Tibial nerve (tissue), 3 donors: ENCODE measurements around a stretch of chr9.

- PRO-cap, result no peak
- RAMPAGE, long total RNA, 3 experiments, result no peak in any of the 3 experiments
Measured at GRCh38 chr9:87556857-87557435, 59.3 kb downstream of the DAPK1 start.

DNA sequence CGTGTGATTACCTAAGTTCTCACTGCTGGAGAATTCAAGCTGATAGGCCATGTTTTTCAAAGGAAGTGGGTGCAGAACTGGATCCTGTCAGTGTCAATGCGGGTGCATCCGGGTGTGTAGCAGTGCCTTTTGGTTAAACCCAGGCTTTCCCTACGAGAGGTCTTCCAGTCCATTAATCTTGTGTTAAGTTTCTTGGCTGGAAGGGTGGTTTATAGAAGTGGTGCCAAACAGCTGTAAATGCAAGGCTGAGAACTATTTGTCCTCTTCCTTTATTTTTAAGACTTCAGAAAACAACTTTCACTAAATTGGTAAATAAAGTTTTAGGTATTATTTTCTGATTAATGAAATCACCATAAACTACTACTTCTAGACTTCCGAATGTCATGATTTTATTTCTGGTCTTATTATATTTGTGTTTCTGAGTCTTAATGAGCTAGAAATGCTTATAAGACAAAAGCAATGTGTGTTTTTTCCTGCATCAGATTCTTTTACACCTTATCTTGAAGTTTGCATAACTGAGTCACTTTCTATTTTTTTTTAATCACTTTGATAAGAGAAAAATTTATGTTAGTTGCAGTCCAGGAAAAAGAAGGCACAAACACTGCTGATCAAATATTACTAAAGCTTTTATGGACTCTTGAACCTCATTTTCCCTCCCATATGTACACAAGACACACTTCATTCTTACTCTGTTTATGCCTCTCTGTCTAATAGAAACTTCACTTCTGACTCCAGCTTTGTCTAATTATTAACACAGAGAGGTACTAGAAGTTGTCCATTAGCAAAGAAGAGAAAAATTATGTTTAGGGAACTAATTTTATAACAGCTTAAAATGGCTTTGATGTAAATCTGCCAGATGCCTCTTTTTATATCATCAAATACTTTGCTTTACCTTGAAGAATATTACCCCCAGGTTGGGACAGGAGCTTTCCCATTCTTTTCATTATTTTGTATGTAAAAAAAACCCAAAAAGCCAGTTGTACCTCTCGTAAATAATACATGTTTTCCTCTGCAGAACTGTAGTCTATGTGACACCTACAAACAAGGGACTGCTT is 72.2 kb downstream of the DAPK1 start:
- PRO-cap, result no peak
- RAMPAGE, long total RNA, 3 experiments, result no peak in any of the 3 experiments

GRCh38 chr9:87581376-87581882 is 83.8 kb downstream of the DAPK1 start:
- PRO-cap, result no peak
- RAMPAGE, long total RNA, 3 experiments, result no peak in any of the 3 experiments

GRCh38 chr9:87644803-87645203 is 81.1 kb upstream of the CTSL start:
- PRO-cap, result no peak
- RAMPAGE, long total RNA, 3 experiments, result no peak in any of the 3 experiments

DNA sequence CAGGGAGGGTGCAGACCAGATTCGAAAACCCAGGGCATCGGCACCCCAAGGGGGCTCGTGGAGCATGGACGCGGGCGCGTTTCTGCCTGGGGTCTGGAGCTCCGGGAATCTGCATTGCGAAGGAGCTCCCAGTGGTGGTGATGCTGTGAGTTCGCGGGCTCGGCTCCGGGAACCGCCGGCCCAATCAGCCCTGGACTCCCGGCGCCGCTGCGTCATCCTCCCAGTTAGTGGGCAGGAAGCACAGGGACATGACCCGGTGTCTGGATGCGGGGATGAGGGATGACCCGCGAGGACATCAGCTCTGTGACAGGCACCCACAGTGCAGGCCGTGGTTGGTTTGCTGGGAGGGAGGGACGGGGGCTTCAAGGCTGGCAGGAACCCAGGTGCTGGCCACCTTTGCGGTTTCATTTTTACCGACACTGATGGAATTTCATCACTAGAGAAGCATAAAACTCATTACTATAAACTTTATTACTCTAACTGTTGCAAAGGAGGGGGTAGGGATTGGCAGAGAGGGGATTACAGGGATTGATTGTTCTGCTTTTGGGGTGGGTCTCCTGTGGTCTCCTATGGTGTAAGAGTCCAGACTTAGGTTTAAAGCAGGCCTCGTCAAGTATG is 1.1 kb downstream of the NXNL2 start:
- PRO-cap, result no peak
- RAMPAGE, long total RNA, 3 experiments, result no peak in any of the 3 experiments

DNA sequence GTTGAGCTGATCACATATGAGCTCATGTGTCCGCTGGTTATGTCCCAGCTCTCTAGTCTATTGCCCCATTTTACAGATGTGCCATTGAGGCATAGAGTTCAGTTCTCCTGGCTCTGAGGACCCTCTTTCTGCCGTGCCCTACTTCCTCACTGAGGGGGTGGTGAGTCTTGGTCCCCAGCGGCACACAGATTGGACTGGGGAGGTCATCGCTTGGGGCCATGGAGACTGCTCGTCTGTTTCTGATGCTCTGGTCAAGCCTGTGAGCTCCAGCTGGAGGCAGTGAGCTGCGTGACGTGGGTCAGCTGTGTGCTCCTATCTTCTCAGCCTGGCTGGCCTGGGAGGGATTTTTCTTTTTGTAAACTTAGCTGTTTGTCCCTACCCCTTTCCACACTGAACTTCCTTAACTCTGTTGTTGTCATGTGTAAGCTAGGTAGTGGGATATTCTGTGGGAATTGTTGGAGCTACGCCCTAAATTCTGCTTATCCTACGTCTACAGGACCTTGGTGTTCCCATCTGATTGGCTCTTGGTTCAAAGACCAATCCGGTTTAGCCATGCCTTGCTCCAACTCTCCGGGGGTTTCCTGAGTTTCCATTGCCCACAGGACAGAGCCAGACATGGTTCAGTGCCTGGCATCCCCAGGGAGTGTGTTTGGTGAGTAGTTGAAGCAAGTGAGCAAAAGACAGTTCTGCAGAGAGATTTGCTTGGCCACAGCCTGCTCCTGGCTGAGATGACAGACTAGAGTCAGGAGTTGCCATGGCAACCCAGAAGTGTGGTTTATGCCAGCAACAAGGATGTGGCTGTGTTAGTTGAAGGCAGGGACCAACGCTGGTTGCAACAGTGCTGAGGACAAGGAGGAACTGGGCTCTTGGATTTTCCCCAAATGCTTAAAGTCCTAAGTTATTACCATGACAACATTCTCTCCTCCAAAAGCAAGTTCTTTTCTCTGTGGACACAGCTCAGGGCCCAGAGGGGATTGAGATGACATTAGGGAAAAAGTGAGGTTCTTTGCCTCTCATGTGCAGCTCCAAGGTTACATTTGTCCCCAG is 2.5 kb downstream of the NXNL2 start:
- PRO-cap, result no peak
- RAMPAGE, long total RNA, 3 experiments, result no peak in any of the 3 experiments

DNA sequence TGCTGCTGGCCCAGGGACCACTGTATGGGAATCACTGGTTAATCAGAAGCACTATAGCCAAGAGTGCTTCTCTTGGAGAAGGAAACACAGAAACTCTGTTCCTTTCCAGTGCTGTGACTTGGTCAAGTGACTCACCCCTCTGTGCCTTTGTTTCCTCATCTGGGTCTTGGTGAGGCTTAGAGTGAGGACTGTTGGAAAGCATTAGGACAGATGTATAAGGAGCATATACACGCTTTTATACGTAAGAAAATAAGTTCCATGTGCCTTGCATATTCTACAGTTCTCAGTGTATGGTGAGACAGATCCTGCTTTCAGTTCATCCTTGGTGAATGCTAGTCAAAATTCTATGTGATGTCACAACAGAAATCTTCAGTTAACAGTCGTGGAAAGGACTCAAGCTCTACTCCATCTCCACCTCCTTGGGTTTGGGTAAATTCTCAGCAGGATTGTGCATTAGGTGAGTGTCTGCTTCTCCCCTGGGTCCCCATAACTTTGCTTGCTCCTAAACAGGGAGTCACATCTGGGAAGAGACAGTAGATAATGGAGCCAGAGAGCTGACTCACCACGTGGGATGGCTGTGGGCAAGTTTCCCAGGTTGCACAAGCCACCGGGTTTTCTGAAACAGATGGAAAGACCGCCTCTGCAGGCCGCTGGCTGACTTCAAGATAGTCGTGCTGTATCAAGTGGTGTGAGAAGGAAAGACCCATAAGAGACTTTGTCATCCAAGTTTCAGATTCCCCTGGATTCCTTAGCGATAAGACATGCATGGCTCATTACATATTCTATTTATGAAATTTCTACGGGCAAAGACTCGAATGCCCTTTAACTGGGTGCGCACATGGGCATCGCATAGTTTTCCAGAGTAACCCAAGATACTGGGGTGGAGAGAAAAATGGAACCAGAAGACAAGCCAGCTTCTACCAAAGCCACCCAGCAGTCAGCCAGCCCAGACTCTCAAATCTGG is 117.1 kb downstream of the NXNL2 start:
- PRO-cap, result no peak
- RAMPAGE, long total RNA, 3 experiments, result no peak in any of the 3 experiments

DNA sequence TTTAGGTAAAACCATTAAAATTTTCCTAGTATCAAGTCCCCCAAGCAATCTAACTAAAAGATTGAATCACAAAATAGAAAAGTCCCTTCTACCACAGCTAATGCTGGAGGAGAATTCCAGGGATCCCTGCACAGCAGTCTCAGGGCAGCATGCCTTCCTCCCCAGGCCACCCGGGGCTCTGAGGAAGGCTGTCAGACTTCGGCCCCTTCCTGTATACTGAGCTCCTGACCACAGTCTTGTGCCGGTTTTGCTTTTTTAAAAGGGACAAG is 211.7 kb downstream of the NXNL2 start:
- PRO-cap, result no peak
- RAMPAGE, long total RNA, 3 experiments, result no peak in any of the 3 experiments

DNA sequence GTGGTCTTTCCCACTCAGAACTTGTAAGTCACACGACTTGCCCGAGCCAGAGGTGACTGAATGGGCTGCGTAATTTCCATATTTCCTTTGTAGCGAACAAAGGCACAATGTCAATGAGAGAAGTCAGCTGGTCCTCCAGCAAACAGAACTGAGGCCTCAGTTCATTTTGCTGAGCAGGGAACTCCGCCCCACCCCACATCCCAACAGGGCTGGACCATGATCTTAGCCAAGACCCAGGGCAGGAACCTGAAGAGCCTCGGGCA is 30.6 kb downstream of the S1PR3 start:
- PRO-cap, result no peak
- RAMPAGE, long total RNA, 3 experiments, result no peak in any of the 3 experiments

DNA sequence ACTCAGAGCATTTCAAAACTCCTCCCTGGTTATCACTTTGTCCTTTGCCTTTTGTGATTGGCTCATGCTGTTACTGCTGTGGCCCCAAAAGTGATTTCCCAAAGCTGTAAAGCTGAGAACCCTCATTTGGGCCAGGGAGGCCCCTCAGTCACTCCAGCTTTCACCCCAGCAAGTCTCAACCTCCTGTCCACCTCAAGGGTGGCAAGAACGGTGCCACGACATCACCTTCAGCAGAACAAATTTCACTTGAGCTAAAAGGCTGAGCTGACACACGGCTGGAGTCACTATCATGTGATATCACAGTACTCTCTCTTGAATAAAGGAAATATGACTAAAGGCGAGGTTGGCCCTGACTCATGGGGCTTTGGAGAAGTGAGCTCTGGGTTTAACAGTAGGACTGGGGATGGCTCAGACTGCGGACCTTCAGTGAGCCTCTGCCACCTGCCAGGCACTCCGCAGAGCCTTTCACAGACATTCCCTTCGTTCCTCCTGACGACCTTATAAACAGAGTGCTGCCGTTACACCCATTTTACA is 25.1 kb downstream of the SHC3 start:
- PRO-cap, result bidirectional peak, plus-strand start at position 394 of the sequence, minus-strand start at position 237 of the sequence
- RAMPAGE, long total RNA, 3 experiments, result no peak in any of the 3 experiments

DNA sequence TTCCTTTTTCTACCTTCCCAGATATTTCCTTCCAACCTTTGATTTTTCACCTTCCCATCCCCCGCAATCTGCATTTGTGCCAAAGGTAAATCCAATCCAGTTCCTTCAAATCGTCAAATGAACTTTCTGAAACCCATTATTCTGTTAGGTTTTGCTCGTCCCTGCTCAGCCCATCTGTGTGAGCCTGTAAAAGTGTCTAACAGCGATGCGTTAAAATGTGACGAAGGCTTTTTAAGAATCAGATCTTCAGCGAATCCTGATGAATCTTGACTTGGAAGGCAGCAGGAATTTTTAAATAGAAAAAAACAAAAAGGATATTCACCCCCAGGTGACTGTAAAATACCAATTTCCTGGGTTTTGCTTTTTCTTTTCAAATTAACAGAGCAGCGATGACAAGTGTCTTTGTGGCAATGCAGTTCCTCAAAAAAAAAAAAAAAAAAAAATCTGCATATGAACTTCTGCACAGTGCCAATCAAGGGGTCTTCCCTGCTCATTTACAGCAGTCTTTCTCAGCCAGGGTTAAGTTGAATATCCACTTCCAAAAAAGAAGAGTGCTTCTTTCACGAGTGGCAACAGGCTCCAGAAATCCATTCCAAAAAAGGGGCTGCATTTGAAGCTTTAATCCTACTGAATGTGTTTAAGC is 419 bp upstream of the SHC3 start:
- PRO-cap, result no peak
- RAMPAGE, long total RNA, 3 experiments, result no peak in any of the 3 experiments

DNA sequence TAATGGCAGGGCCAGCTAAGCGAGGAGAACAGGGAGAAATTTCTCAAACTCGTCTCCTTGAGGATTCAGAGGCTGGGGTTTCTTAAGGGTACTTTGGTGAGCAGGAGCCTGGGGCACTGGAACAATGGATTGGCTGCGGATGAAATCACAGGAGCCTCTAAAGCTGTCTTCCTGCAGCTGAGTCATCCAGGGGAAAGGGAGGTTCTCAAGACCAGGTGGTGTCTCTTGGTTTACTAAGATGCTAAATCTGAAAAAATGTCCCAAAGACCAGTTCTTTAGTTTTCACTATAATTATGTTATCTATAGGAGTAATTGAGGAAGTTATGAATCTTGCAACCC is 63.5 kb upstream of the CKS2 start:
- PRO-cap, result no peak
- RAMPAGE, long total RNA, 3 experiments, result no peak in any of the 3 experiments

GRCh38 chr9:89317691-89318312 is 498 bp upstream of the SECISBP2 start:
- PRO-cap, result no peak
- RAMPAGE, long total RNA, 3 experiments, result no peak in any of the 3 experiments

DNA sequence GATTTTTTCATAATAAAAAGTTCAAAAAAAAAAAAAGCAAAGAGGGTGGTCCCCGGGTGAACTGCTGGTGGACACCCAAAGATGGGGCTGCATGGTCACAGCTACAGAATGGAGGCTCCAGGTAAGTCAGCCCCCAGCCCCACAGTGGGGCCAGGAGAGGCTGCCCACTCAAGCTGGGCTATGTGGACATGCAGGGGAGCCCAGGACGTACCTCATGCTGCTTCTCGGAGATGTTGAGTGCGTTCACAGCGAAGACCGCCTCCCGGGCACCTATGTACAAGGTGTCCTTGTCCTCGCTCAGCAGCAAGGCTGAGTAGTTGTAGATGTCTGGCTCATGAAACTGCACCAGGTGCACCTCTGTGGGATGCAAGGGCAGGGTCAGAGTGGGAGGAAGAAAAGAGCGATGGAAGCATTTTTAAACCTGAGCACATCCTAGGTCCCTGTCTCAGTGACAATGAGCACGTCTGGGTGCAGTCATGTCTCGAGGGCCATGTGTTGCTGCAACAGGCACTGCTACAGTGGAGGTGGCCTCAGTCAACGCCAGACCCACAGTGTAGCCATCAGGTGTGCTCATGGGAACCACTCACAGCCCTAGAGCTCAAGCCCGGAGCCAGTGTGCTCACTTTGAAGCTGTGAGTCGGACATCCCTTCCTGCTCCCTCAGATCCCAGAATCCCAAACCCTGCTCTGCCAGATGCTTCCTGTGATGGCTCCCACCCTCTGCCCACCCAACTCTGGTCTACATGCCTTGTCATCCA is 84.5 kb downstream of the SECISBP2 start:
- PRO-cap, result no peak
- RAMPAGE, long total RNA, 3 experiments, result no peak in any of the 3 experiments

DNA sequence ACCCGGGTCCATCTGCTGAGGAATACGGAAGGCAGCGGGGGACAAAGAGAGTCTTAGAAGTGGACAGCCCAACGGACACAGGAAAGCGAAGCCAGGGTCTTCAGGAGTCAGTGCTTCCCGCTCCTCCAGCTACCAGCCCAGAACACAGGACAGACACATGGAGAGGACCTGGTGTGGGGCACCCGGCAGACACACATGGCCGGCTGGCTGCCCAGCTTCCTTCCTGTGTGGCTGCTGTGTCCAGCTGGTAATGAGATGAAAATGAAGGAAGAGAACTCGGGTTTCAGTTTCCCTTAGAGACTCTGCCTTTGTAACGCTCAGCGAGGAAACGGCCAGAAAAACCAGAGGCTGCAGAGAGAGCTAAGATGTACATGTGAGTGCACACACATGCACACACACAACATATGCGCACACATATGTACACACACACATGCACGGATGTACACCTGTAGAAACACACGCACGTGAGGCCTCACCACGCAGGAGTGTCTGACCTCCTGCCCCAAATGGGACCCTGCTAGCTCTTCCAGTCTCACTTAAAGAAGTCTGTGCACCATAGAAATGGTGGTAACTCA is 87.6 kb downstream of the SECISBP2 start:
- PRO-cap, result no peak
- RAMPAGE, long total RNA, 3 experiments, result no peak in any of the 3 experiments

DNA sequence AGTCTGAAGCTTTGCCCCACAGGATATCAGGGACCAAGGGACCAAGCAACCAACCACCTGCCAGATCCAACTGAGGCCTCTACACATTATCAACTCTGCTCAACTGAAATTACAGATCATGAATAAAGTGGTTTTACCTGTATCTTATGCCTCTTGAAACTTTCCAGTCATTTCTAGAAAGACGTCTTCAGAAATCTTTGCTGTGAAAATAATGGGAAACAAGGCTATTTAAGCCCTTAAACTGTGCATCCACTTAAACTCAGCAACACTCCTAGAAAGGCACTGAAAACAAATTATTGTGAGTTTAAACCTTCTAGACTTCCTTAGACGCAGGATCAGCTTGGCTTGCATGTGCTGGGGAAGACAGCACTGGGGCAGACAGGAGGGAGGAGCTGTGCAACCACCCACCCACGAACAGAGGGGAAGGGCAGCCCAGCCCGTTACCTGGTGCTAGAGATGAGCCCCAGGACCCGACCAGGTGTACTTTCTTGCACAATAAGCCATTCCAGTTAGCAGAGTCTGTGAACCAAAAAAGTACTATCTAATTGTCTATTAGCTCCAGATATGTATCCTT is 79.9 kb downstream of the SEMA4D start:
- PRO-cap, result no peak
- RAMPAGE, long total RNA, 3 experiments, result no peak in any of the 3 experiments

GRCh38 chr9:89418493-89419346 is 79.2 kb downstream of the SEMA4D start:
- PRO-cap, result no peak
- RAMPAGE, long total RNA, 3 experiments, result no peak in any of the 3 experiments

DNA sequence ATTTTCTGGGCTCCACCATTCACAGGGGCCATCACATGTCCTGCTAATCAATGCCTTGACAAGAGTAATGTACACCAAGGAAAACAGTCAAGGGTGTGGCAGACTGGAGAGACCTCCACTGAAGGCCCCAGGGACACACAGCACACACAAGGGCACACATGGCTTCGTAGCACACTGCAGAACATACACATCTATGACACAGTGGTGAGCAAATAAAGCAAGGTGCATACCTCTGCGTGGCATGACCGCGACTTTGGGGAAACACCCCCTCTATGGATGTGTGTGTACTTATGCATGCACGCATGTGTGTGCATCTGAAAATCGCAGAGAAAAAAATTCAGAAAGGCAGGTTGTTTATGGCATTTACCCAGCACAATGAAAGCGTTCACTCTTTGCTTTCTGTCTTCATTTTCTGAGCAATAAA is 20.5 kb downstream of the SEMA4D start:
- PRO-cap, result no peak
- RAMPAGE, long total RNA, 3 experiments, result no peak in any of the 3 experiments

DNA sequence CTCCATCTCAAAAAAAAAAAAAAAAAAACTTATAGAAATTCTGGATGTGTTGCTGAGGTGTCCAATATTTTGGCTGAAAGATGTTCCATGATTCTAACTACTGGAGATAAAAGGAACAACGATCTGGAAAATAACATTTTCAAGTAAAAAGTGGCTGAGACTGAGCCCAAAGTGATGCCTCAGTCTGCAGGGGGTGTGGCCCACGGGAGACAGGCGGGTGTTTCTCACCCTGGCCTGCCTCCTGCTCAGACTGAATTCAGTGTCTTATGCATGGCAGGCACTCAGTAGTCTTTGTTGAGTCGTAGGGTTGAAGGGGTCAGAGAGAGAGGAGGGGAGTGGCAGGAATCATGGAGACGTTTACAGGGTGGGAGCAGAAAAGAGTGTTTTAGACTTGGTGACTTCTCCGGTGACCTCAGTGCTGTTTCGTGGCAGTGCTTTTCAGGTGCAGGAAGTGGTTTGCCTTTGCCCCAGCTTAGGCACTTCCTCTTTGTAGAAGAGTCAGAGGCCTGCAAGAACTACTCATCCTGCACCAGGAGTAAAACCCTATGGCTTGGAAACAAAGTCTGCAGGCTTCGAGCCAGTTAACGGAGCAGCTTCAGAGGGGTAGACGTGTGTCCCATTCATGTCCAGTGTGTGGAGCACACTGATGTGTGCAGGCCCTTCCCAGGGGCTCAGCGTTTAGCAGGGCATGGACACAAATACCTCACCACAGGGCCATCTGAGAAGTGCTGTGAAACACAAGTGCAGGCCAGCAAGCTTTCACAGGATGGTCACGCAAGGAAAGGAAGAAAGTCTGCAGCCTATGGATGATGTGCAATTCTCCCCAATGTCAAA is 24.4 kb upstream of the SEMA4D start:
- PRO-cap, result no peak
- RAMPAGE, long total RNA, 3 experiments, result no peak in any of the 3 experiments

DNA sequence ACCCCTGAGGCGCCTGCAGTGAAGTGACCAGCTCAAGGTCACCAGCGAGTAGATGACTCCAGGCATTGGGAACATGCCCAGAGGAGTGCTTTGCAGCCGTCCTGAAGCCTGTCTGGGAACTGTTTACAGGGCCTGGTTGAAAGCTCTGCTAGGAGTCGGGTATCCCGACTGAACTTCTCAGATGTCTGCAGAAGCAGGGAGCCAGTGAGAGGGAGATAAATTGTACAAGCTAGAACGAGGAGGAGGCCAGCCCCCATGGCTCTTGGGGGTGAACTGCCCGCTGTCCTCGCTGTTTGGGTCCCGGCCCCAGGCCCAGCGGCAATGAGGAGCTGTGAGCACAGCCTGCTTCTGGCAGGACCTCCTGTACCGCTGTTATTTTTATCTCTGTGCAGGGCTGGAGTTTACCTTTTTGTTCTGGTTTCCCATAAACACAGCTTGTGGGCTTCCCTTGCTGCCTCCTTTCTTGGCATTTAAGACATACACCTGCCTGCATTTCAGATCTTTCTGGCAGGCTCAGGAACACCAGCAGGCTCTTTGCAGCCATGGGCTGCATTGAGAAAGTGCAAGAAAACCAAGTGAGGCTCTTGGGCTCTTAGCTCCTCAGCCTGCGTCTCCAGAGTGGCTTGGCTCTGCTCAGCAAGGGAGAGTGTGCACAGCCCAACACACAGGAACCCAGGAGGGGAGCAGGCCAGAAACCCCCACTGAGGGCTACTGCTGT is 18.7 kb downstream of the GADD45G start:
- PRO-cap, result no peak
- RAMPAGE, long total RNA, 3 experiments, result no peak in any of the 3 experiments